Colic lymph node (tissue), 1 donor: ENCODE measurements around a stretch of chr10.

DNA sequence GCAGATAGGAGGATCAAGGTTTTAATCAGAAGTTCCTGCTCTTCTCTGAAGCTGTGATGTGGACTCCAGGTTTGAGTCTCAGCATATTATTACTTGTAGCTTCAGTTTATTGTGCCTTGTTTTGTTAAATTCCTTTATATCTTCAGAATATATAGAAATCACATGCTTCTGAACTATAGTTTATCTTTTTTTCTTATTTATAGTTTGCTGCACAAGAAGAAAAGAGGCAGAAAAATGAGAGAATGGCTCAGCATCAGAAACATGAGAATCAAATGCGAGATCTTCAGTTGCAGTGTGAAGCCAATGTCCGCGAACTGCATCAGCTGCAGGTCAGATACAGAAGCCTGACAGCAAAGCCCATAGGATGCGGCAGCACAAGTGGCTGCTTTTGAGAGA is 53.3 kb downstream of the SLK start:
- PRO-cap, result no peak

- PRO-cap, result unidirectional peak, plus-strand start at chr10:104121058; unidirectional peak, plus-strand start at chr10:104121107; unidirectional peak, plus-strand start at chr10:104121174; bidirectional peak, plus-strand start at chr10:104122134, minus-strand start at chr10:104121752
These were observed 913 bp upstream of the SFR1 start for GRCh38 chr10:104120728-104121787.

GRCh38 chr10:104221848-104222156 is 10.4 kb downstream of the CFAP43 start:
- PRO-cap, result no peak

- PRO-cap, result no peak
These were observed 33.7 kb downstream of the ITPRIP start for GRCh38 chr10:104304256-104305353.

- PRO-cap, result no peak
These were observed 4.4 kb downstream of the ITPRIP start for GRCh38 chr10:104333793-104334415.

DNA sequence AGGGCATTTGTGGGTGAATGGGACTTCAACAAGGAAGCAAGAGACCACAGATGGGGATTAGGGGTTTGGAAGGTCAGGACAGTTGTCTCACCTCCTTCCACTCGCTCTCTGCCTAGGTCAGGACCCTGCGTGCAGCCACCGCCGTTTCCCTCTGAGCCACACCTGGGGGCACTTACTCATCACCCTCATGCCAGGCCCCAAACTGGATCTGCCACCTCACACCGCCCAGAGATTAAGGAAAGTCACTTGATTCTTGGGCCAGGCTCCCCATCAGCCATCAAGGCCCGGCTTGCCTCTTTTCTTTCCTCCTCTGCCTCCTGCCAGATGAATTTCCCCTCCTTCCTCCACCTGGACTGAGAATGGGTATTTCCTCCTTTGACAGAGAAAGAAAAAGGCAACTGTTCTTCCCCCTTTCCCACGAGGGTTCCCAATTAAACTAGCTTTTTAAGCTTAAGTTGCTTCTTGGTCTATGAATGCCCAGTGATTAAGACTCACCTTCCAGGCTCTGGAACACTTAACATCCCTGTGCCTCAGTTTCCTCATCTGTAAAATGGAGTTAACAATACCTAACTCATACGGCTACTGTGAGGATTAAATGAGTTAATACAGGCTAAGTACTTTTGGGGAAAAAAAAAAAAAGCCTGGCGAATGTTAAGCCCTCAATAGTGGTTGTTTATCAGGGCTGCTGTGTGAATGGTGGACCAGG is 2.8 kb downstream of the ITPRIP start:
- PRO-cap, result no peak

DNA sequence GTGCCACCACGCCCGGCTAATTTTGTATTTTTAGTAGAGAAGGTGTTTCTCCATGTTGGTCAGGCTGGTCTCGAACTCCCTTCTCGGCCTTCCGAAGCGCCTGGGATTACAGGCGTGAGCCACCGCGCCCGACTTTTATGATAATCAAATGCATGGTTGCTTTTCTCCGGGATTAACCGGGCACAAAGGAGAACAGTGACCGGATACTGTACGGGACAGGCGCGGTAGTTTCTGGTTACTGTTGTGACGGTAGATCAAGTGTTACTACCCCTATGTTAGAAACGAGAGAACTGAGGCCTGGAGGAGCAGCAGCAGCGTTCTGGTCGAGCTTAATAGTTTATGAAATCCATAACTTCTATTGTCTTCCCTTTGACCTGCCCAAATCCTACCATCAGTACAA is 791 bp upstream of the ITPRIP start:
- PRO-cap, result bidirectional peak, plus-strand start at position 278 of the sequence, minus-strand start at position 146 of the sequence

GRCh38 chr10:104350221-104350620 is 3.4 kb upstream of the CFAP58 start:
- PRO-cap, result no peak

GRCh38 chr10:104445450-104445918 is 91.9 kb downstream of the CFAP58 start:
- PRO-cap, result no peak

DNA sequence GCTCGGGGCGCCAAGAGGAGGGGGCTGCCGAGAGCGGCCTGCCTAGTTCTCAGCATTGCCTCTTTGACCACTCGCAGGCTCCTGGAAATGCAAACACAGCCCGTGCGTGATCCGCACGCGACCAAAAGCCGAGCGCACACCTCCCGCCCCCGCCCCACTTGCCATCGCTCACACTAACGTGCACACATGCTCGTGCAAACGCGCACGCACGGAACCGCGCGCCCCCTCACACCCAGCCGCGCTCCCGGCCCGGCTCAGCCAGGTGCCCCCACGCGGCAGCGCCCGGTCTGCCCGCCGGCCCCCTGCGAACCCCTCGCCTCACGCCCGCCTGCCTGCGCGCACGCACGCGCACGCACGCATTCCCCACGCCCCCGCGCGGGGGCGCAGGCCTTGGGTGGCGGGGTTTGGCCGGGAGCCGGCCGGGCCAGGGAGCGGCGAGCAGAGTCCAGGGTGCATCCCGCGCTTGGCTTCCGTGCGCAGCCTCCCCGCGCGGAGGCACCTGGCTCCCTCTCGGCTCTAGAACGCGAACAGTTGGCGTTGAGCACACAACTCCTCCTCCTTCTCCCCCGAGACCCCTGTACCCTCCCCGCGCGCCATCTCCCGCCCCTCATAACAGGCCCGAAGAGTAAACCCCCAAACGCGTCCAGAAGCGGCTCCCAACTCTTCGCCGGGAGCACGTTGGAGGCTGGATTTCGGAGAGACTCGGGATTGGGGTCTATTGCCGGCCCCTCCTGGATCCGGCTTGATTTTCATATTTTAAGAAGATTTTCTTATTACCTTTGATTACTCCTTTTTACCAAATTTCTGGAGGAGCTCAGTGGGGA is 672 bp upstream of the SORCS3 start:
- PRO-cap, result no peak

GRCh38 chr10:106997522-106998259 is 166.8 kb downstream of the SORCS1 start:
- PRO-cap, result no peak

- PRO-cap, result no peak
These were observed 525.0 kb upstream of the SORCS1 start for GRCh38 chr10:107689496-107689830.

DNA sequence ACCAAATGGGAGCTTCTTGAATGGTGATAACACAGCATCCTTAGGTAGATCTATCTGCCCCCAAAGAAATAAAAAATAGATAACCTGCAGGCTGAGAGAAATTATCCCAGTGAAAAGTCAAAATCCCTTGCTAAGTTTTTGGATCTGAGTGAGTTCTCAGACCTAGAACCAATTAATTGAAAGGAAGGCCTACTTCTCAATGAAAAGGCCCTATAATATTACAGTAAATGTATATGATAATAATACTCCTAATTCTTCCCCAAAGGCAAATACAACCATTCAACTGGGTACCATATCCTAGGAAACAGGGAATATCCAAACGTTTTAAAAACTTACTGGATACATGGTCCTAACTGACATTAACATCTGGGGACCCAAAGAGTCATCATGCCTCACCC is 670.2 kb downstream of the XPNPEP1 start:
- PRO-cap, result no peak

- PRO-cap, result no peak
These were observed 20.3 kb downstream of the XPNPEP1 start for GRCh38 chr10:109902611-109903873.

GRCh38 chr10:109977371-109978024 is 30.3 kb upstream of the ADD3 start:
- PRO-cap, result no peak

- PRO-cap, result no peak
These were observed 40.3 kb downstream of the ADD3 start for GRCh38 chr10:110048082-110048548.

DNA sequence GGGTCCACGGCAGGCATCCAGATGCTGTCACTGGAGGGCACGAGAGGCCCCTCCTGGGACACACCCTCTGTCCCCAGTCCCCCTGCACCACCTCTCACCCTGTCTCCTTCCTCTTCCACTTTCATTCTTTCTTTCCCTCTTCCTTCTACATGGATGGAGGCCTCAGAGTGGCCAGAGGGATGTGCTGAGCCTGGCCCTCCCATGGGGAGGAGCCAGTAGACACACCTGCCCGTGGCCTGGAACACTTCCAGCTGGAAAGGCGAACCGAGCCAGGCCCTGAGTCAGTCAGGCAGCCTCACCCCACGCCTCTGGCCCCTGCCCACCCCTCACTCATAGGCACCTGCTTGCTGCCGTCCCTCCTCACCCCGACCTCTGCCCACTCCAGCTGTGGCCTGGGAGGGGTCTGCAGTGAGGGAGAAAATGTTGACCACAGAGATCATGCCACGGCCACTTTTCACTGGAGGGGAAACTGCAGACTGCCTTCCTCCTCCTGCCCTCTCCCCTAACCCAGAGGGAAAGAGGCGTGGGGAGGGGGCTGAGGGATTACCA is 55.9 kb upstream of the MXI1 start:
- PRO-cap, result no peak

DNA sequence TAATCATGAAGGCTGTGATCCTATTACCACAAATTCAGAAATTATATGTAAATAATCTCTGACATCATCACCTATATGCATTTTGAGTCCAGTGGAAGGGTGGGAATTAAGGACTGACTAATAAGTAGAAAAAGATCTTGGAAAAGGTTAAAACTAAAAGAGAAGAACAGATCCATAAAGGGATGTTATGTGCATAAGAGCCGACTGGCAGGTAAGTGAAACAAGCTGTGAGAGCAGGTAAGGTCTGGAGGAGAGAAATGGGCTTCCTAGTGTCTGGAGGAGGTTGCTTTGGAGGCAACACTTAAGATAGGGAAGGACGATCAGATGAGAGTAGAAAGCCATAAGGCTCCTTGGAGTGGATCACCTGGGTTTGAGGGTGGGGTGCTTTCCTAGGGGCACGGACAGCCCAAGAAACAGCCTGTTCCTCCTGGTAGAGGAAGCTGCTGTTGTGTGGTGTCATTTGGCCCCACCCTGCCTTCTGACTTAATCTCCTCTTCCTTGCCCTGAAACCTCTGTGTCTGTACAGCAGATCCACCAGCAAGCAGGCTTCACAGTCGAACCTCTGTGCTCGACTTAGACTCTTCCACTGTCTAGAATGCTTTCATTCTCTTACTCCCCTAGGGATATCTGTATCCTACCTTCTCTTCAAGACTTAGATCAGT is 4.6 kb downstream of the MXI1 start:
- PRO-cap, result bidirectional peak, plus-strand start at position 528 of the sequence, minus-strand start at position 403 of the sequence

- PRO-cap, result no peak
These were observed 8.4 kb downstream of the MXI1 start for GRCh38 chr10:110215746-110216271.

DNA sequence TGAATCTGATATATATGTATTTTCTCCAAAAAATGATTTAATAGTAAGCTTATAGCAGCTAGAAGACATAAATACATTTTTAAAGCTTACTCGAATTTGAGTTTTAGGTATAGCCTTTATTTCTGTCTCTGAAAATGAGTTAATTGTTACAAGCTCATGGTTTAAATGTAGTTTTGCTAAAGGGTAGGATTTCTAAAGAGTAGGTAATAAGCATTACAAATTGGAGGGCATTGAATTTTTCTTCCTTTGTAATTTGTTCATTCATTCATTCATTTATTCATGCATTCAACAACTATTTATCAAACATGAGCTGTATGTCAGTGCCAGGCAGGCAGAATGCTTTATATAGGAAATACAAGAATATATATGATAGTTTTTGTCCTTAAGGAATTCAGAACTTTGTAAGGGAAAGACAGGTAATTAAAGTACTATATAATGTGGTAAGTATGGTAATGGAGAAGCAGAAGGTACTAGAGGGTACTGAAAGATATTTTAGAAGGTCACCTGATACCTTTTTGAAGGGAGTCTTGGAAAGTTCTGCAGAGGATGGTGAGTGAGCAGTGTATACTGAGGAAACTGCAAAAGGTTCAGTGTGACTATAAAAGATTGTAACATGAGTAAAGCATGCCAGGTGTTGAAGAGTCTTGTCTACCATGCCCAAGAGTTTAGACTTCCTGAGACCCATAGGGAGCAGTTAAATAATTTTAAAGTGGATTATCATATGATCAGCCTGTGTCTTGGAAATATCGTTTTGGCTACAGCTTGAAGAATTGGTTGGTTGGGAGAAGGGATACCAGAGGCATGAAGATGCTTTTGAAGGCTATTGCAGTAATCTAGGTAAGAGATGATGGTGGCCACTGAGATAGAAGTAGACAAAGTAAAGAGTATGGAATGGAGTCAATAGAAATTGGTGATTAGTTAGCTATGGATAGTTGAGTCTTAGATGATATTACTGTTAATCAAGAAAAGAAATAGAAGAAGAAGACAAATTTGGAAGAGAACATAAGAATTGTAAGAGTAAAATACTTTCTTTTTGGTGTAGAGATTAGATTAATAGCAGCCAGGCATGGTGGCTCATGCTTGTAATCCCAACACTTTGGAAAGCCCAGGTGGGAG is 37.9 kb downstream of the MXI1 start:
- PRO-cap, result no peak